Urinary bladder (tissue), 3 donors: ENCODE measurements around a stretch of chr16.

- PRO-cap = no peak
- RAMPAGE, long total RNA = no peak
Observed at GRCh38 chr16:31072536-31072944, 1.5 kb downstream of the ZNF668 start.

- PRO-cap = no peak
- RAMPAGE, long total RNA = no peak
Observed at GRCh38 chr16:31077583-31078132, 3.4 kb downstream of the ZNF646 start.

DNA sequence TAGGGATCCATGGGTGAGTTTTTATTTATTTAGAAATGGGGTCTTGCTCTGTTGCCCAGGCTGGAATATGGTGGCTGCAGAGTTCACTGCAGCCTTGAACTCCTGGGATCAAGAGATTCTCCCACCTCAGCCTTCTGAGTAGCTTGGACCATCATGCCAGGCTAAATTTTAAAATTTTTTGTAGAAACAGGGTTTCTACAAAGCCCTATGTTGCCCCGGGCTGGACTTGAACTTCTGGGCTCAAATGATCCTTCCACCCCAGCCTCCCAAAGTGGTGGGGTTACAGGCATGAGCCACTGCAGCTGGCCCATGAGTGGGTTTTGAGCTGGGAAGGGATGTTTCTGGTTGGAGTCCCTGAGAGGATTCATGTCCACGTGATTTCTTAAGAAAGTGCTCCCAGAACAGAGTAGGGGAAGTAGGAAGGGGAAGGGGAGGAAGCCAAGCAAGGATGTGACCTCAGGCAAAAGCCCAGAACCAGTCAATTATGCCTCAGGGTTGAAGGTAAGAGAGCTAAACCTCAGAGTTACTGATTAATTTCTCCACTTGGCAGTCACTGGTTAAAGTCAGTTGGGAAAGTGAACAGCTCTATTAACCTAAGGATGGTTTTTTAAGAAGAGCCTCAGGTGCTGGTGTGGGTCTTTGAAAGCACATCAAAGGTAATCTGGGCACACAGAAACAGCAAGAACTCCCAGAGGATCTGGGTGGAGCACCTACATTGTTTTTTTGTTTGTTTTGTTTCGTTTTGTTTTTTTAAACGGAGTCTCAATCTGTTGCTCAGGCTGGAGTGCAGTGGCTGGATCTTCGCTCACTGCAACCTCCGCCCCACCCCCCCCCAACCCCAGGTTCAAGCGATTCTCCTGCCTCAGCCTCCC, 3.8 kb upstream of the KAT8 start:
- PRO-cap = no peak
- RAMPAGE, long total RNA = no peak

- PRO-cap = no peak
- RAMPAGE, long total RNA = no peak
Observed at GRCh38 chr16:31118409-31118864, 973 bp downstream of the KAT8 start.

DNA sequence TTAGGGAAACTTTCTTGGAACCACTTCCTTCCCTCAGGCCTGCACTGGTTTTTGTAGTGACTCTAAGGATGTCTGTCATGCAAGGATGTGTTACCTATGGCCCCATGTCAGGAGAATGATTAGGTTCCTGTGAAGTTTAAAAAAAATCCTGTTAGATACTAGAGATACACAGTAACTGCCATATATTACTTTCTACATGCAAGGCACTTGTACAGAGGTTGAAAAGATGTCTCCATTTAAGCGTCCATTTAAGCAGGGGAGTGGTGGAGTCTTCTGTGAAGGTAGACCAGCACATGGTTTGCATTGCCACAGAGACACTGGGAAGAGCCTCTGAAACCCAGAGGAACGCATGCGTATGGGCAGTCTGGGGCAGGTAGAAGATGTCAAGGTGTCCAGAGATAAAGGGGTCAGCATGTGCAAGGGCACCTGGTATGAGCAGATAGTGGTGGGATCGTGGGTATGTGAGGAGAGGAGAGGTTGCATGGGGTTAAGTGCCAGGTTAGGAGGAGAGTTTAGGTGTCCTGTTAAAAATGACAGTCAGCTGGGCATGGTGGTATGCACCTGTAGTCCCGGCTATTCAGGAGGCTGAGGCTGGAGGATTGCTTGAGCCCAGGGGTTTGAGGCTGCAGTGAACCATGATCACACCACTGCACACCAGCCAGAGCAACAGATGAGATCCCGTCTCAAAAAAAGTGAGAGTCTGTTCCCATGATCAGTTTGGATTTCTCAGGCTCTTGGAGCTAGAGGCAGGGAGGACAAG, 3.2 kb downstream of the PYCARD start:
- PRO-cap = no peak
- RAMPAGE, long total RNA = no peak

GRCh38 chr16:31354156-31354861, 667 bp upstream of the ITGAX start:
- PRO-cap = no peak
- RAMPAGE, long total RNA = no peak

DNA sequence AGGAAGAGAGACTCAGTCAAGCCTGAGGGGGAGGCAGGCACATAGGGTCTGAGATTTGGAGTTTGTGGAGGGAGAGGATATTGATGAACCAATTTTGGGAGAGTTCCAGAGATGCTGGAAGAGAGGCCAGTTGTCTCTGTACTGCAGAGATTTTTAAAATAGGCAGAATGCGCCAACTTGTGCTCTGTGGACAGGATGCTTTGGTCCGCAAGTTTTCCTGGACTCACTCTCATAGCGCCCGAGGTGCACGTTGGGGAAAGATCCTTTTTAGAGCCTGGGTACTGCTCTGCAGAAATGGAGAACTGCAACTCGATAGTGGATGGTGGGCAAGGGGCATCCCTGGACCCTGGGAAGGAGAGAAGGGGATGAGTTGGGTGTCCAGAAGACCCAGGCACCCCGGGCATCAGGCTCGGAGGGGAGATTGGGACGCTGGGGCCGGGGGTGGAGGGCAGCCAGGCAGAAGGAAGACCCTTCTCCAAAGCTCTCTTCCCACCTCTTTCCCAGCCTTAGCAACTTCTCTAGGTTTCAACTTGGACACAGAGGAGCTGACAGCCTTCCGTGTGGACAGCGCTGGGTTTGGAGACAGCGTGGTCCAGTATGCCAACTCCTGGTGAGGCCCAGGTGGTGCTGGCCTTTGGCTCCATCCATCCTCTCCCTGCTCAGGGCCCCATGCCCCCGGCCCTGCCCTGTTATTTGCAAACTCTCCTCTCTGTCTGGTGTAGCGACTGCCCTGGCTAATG, 583 bp downstream of the ITGAX start:
- PRO-cap = no peak
- RAMPAGE, long total RNA = no peak

DNA sequence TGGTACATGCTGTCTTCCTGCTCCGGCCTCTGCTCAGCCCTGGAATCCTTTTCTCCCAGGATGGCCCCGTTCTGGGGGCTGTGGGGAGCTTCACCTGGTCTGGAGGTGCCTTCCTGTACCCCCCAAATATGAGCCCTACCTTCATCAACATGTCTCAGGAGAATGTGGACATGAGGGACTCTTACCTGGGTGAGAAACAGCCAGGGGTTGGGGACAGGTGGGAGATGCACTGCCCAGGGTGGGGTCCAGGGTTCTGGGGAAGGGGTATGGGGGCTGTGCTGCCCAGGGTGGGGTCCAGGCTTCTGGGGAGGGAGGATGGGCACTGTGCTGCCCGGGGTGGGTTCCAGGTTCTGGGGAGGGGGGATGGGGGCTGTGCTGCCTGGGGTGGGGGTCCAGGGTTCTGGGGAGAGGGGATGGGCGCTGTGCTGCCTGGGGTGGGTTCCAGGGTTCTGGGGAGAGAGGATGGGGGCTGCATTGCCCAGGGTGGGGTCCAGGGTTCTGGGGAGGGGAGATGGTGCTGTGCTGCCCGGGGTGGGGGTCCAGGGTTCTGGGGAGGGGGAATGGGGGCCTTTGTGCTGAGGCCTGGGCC, 7.1 kb downstream of the ITGAX start:
- PRO-cap = no peak
- RAMPAGE, long total RNA = no peak

- PRO-cap = no peak
- RAMPAGE, long total RNA = no peak
Observed at GRCh38 chr16:31458403-31458508, 1.0 kb upstream of the ARMC5 start.

DNA sequence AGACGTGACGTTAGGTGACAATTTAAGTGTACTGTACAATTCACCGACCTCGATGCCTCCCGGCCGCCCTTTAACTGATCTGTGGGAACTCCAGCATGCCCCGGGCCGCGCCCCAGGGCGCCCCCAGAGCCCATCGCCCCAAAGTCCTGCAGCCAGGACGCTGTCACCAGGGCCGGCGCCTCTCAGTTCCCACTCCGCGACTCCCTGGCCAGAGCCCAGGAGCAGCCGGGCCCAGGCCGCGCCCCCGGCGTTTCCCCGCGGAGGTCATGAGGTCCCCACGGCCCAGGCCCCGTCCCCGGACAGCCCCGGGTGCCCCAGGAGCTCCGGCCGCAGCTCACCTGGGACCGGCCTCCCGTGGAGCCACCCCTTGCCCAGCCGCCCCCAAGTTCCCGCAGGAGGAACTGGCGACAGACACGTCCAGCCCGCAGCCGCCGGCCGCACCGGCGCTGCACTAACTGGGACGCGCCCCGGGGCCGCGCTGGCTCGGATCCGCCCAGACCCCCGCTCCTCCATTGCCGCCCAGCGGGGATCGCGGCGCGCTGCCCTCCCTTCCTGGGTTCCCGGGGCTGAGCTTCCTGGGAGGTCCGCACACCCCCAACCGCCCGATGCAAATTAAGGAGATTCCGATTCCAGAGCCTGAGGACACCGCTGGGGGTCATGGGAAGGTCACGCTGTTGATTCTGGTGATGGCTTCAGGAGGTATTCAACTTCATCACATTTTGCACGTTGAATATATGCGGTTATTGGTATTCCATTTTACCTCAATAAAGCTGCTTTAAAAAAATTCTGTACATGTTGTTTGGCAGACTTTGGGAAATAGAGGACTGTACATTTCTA, 9.8 kb downstream of the AHSP start:
- PRO-cap = no peak
- RAMPAGE, long total RNA = no peak

- PRO-cap = no peak
- RAMPAGE, long total RNA = no peak
Observed at GRCh38 chr16:31700799-31701547, 12.1 kb upstream of the KRBOX5 start.

DNA sequence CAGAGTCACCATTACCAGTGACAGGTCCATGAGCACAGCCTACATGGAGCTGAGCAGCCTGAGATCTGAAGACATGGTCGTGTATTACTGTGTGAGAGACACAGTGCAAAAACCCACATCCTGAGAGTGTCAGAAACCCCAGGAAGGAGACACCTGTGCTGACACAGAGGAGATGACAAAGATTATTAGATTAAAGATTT, 78.7 kb downstream of the ZNF267 start:
- PRO-cap = no peak
- RAMPAGE, long total RNA = no peak

- PRO-cap = no peak
- RAMPAGE, long total RNA = no peak
Observed at GRCh38 chr16:34160762-34161893, 701.7 kb downstream of the TP53TG3F start.

- PRO-cap = no peak
- RAMPAGE, long total RNA = no peak
Observed at GRCh38 chr16:35795283-35795792, 2335.9 kb downstream of the TP53TG3F start.

DNA sequence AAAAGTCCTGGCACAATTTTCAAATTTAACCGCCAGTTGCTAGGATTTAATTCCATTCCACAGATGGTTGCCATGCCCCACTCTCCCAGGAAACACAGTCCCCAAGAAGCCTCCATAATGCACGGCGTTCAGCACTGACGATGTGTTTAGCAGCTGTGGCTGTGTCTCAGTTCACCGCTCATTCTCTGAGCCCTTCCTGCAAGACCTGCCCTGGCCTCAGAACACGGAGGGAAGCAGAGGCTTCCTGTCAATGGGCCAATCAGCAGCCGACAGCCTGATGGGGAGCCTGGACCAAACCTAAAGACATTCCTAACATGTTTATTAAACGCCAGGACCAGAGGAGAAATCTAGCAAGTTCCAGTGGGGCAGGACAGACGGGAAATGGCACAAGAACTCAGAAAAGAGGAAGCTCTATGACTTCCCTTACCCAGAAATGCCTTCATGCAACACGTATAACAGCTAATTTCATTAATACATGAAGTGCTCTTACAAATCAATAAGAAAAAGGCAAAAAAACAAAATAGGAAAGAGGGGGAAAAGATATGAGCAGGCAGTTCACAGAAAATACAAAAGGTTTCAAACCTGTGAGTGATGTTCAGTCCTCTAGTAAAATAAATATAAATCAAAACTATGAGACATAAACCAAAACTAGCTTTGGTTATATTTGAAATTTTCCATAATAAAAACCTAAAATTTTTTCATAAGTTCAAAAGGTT, 4.7 kb downstream of the MYLK3 start:
- PRO-cap = bidirectional peak, plus-strand start at position 416 of the sequence, minus-strand start at position 187 of the sequence
- RAMPAGE, long total RNA = no peak

DNA sequence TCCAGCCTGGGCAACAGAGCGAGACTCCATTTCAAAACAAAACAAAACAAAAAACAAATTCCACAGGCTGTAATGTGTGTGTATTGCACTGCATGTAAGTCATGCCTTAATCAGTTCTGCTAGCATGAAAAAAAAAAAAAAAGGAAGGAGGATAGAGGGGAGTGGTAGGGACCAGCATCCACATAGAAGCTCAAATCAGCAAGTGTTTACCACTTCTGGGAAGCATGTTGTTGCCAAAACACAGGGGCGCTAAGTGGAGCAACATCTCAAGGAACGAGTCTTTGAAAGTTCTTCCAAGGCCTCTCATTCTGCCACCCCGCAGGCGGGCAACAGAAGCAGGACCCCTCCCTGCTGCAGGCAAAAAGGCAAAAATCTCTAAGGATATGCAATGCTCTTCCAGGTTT, 13.6 kb upstream of the MYLK3 start:
- PRO-cap = no peak
- RAMPAGE, long total RNA = no peak

GRCh38 chr16:46883174-46883689, 930 bp upstream of the GPT2 start:
- PRO-cap = no peak
- RAMPAGE, long total RNA = no peak

- PRO-cap = no peak
- RAMPAGE, long total RNA = no peak
Observed at GRCh38 chr16:46932700-46933309, 40.7 kb downstream of the DNAJA2 start.

- PRO-cap = no peak
- RAMPAGE, long total RNA = no peak
Observed at GRCh38 chr16:46961529-46962627, 11.6 kb downstream of the DNAJA2 start.

- PRO-cap = unidirectional peak, plus-strand start at chr16:47038232
- RAMPAGE, long total RNA = no peak
Observed at GRCh38 chr16:47037430-47038628, 64.4 kb upstream of the DNAJA2 start.